Measurements from ENCODE around the genes NDNF and ADAD1.

GRCh38 chr4:119030921-119031618 lies 104.6 kb upstream of the MYOZ2 start:
- PRO-cap, result no peak

- PRO-cap, result no peak
Observed at GRCh38 chr4:119626387-119626835, 2.2 kb downstream of the PDE5A start.

GRCh38 chr4:119707136-119707615 lies 78.6 kb upstream of the PDE5A start:
- PRO-cap, result no peak

- PRO-cap, result no peak
Observed at GRCh38 chr4:119984866-119985182, 81.8 kb downstream of the MAD2L1 start.

DNA sequence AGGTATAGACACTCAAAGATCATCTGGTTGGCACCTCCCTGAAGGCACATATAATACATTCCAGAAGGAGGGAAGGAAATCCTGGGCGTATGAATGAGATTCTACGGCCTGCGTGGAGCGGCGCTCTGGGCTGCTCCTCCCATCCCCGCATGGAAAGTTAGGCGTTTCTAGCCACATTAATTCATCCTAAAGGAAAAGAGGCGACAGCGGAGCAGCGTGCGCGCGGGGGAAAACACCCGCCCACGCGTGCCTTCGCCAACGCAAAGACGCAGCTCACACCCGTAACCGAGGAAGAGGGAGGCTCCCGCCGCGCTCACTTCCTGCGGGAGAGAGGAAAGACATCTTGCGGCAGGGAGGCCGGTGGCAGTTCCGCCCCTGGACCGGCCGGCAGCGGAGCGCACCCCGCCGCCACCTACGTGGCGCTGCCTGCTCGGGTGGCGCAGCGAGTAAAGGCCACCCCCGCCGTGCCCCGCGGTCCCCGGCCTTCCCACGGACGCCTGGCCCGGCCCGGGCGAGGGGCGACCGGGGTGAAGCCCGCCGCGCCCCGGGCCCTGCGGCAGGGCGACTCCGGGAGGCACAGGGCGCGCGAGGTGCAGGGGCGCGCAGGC lies 532 bp downstream of the PRDM5 start:
- PRO-cap, result unidirectional peak, plus-strand start at position 184 of the sequence; bidirectional peak, plus-strand start at position 366 of the sequence, minus-strand start at position 262 of the sequence

DNA sequence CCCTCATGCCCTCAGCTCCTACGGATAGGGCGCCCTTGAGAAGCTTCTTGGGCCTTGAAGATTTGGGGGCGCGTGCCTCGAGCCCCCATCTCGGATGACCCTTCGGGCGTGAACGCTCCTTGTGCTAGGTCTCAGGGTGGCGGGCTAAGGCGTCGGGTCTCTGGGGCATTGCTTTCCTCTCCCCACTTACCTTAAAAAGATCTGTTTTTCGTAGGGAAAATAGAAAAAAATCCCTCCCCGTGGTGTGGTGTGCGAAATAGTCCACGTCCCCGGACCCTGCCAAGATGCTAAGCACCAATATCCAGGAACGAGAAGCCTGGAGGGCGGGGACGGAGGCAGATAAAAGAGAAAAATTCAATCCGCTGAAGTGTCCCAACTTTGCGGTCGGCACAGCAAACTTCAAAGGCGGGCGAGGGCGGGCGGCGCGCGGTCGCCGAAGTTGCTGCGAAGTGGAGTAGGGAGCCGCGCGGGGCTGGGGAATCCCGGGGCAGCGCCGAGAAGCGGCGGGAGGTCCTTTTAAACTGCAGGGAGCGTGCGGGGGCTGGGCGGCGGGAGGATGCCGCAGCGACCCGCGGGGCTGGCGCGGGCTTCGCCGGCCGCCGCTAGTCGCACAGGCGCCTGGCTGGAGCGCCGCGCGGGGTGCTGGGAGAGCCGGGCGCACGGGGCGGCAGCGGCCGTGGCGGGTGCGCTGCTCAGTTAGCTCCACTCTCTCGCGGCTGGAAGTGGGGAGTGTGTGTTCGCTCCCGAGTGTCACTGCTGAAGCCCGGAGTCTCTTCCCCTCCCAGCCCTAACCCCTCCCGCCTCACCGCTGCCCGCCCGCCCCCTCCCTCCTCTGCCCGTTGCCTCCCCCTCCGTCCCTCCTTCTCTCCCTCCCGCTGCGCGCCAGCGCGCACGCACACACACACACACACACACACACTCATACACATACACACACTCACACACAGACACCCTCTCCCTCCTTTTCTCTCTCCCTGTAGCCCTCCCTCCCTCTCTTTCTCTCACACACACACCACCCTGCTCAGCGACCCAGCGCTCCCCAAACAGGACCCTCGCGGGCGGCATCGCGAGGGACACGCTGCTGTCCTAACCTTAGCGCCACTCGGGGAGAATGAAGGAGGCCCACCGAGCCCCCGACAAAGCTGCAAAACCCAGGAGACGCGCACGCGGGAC lies at the start of gene NDNF:
Gene NDNF (minus strand): TSS at position 733 of the 1,173 bp plus-strand sequence.
- PRO-cap, result no peak

GRCh38 chr4:121139907-121140106 lies 24.3 kb downstream of the TNIP3 start:
- PRO-cap, result no peak

DNA sequence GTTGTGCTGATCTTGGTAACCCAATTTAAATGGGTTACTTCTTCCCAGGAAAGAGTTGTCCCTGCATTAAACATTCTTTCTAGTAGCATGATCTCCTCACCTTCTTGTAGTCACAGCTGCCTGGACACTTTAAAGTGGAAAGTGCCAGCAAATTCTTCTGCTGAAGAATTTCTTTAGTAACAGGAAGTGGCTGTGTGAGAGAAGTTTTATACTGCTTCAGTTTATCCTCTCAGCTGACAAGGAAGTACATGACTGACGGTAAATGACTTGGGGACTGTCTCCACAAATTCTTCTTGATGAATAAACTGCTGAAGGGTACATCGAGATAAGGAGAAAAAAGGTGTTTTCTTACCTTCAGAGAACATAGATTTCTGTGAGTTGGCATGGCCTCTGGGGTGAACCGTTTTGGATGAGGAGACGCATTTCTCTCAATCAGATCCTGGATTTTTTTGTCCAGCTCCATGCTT lies 18.2 kb upstream of the TNIP3 start:
- PRO-cap, result no peak

GRCh38 chr4:121199920-121200612 lies 35.9 kb upstream of the TNIP3 start:
- PRO-cap, result no peak

GRCh38 chr4:121214068-121214329 lies 49.9 kb upstream of the TNIP3 start:
- PRO-cap, result no peak

DNA sequence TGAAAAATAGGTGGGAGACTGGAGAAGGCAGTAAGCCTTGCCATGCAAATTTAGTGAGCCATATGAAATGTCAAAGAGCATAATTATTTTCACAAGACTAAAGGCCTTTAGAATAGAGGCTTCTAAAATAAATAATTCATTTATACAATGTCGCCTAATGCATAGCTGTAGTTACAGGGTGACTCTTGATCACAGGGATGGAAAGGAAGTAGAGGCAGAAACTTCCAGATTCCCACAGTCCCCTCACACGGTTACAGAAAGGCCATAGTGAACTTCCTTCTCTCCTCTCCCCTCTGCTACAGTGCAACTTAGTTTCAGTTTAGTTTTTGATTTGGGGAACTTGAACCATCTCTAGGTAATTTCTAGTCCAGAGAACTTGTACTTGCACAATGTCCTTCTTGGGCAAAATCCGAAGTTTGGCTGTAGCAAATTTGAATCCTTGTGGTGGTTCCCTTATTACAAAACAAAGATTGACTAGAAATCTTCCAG lies 1.3 kb upstream of the BLTP1 start:
- PRO-cap, result no peak

- PRO-cap, result no peak
Observed at GRCh38 chr4:122345226-122345871, 33.5 kb upstream of the ADAD1 start.

- PRO-cap, result no peak
Observed at GRCh38 chr4:122378674-122379077, at the start of gene ADAD1. ADAD1 (plus strand) TSS chr4:122379011.

- PRO-cap, result no peak
Observed at GRCh38 chr4:122560096-122560437, 60.8 kb downstream of the IL21 start.

- PRO-cap, result no peak
Observed at GRCh38 chr4:122765732-122766094, 33.2 kb downstream of the BBS12 start.

GRCh38 chr4:122775998-122776551 lies 43.6 kb downstream of the BBS12 start:
- PRO-cap, result no peak

GRCh38 chr4:122783777-122784344 lies 42.8 kb upstream of the FGF2 start:
- PRO-cap, result no peak

DNA sequence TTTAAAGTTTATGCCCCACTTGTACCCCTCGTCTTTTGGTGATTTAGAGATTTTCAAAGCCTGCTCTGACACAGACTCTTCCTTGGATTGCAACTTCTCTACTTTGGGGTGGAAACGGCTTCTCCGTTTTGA lies 502 bp upstream of the FGF2 start:
- PRO-cap, result no peak

DNA sequence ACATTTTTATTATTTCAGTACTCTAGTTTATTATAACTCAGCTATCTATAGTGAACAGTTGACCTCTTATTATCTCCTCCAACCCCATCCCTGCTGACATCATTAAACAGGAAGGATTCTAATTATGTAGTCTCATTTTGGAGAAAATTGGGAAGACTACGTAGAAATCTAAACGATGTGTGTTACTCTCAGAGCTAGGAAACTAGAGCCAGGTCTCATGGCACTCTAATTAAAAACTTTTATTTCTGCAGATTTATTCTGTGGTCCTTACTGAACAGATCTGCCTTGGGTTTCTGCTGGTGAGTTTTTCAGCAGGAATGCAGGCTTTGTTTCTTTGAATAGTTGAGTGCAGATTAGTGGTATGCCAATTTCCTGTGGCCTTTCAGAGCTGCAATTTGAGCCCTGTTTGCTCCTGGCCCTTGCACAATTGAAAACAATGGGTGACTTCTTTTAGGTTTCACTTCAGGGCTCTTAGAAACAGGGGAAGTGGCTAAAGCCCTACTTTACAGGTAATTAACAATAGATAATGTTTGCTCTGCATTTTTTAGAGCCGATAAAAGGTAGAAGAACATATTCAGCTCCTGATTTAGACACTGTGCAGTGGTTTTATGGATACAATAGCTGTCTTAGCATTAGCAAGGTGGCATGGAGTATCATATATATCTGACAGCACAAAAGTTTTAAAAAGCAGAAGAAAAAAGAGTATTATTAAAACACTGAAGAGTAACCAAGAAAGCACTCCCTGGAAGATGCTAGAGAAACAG lies 21.8 kb downstream of the SPRY1 start:
- PRO-cap, result no peak

GRCh38 chr4:123506309-123506730 lies 109.7 kb downstream of the SPRY1 start:
- PRO-cap, result no peak

All from aorta (tissue), 1 donor.